Vermiform appendix (tissue), 1 donor: Measurements from ENCODE around the gene LEKR1.

- PRO-cap = no peak
These were observed 54.0 kb downstream of the MBNL1 start for GRCh38 chr3:152322594-152323176.

- PRO-cap = no peak
These were observed 69.5 kb downstream of the MBNL1 start for GRCh38 chr3:152338324-152338622.

DNA sequence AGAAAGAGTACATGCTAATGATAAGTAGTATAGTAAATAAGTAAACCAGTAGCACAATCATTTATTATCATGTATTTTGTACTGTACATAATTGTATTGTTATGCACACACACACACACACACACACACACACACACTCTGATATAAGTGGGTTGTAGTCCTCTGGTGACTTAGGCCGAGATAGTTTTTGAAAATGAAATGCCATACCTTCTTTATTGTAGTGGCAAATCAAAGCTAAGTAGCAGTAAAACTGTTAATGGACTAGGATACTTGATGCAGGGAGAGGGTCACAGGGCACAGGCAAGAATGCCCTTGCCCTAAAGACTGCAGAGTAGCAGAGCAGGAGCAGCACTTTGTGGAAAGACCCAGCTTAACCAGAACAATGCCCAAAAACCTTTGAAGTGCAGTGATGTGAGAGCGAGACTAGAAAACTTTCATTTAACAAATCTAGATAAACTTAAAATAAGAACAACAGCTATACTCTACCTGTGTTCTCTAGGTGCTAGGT lies 121.8 kb downstream of the MBNL1 start:
- PRO-cap = no peak

- PRO-cap = no peak
These were observed 137.8 kb downstream of the MBNL1 start for GRCh38 chr3:152406205-152407192.

DNA sequence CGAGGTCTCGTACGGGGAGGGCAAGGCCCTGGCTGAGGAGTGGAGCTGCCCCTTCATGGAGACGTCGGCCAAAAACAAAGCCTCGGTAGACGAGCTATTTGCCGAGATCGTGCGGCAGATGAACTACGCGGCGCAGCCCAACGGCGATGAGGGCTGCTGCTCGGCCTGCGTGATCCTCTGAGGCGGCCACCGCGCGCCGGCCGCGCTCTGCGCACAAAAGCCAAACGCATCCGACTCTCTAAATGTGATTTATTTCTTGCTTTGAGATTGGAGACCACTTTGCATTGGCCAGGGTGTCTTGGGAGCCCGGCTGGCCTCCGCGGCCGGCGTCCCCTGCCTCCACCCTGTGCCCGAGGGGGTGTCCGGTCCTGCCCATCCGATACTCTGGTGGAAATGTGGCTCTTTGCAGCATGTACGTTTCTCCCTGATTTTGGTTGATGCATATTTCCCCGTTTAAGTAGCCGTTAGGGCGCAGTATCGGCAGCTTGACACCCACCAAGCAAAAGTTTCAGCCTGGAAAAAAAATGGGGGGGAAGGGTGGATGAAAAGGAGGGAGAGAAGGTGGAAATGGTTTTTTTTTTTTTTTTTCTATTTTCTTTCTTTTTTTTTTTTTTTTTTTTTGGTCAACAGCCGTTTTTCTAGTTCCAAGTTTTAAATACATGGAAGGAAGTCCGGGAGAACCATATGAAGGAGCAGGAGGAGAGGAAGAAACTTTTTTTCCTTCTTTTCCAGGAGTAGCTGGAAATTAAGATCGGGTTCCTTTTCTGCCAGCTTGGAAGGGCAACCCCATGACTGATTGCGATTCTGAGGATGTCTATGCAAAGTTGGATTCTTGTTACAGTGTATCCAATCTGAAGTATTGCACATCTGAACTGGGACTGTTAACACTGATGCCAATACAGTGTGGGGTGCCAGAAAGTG lies 1.3 kb downstream of the RAP2B start:
- PRO-cap = bidirectional peak, plus-strand start at position 88 of the sequence, minus-strand start at position 76 of the sequence; unidirectional peak, minus-strand start at position 179 of the sequence; unidirectional peak, minus-strand start at position 386 of the sequence

DNA sequence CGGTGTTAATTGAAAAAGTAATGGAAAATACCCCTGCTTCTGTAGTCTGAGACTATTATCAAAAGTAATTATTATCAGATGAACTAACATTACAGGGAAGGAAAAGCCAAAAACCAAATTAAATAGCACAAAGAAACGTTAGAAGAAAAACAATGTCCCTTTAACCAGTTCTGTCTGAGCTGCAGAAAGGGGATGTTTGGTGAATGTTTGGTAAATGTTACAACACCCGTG lies 85.5 kb downstream of the RAP2B start:
- PRO-cap = no peak

DNA sequence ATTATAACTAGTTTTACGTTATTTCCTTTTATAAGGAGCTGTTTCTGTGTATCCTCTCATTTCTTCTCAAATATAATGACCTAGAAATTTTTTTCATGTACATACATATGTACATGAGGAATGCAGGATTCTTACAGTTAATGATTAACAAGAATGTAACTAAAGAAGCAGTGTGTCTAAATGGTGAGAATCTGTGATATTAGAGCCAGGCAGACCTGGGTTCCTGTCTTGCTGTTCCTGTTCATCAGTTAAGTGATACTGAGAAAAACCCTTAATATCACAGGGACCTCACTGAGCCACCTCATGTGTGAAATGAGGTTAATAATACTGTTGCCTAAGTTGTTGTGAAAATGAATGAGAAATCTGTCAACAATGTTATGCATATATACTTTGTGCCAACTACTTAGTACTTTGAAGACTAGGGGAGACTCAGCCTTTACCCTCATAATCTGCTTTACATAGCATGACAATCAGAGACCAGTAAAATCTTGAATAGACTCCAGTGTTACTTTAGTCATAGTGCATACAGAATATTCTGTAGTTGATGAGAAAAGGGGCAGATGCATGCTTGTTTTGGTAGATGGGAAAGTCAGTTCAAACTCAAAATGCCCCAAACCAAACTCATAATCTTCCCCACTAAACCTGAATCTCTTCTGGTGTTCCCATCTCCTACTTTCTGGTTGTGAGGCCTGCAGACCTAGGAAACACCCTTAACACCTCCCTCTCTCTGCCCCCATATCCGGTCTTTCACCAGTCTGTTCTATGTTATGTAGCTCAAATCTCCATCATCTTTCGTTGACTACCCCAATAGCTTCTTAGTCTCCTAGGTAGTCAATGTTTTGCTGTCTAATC lies 4.7 kb downstream of the ARHGEF26 start:
- PRO-cap = no peak

GRCh38 chr3:154169018-154169803 lies 48.0 kb downstream of the ARHGEF26 start:
- PRO-cap = no peak

DNA sequence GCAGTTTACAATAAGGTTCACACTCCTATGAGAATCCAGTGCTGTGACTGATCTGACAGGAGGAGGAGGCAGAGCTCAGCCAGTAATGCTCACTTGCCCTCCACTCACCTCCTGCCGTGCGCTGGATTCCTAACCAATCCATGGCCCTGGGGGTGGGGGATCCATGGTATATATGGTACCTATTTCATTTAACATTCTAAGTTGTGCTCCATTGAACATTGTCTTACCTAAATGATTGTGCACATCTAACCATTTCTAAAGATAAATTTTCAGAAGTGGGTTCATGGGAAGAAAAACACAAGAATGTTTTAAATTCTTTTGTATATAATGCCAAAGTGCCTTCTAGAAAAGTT lies 91.5 kb downstream of the ARHGEF26 start:
- PRO-cap = no peak

- PRO-cap = no peak
These were observed 1.3 kb upstream of the MME start for GRCh38 chr3:155078578-155079407.

DNA sequence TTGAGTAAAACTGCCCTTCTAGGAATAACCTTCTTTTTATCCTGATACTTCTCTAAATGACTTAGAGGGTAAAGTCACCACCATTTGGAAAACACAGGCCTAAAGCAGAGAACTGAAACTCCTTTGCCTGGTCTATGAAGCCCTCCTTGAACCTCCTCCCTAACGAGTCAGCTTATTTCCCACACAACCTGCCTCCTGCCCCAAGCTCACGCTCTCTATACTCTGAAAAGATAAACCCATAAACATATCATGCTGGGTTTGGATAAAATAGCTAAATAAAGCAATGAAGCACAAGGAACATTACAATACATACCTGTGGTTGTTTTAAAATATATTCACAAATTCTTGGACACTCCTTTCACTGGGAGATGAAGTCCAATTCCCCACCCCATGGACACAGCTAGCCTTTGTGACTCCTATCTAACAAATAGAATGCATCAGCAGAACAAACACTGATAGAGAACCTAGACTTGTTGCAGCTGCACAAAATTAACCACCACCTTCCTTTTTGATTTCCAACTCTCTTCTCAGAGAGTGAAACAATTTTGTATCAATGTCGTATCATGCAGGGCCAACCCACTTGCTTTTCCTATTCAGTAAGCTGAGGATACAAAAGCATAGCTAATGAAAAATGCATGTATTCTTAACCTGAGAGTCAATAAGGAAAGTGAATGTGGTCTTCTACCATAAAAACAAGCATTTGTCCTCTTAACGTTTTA lies 98.1 kb downstream of the PLCH1 start:
- PRO-cap = no peak

- PRO-cap = no peak
These were observed 40.9 kb downstream of the PLCH1 start for GRCh38 chr3:155703868-155704511.

DNA sequence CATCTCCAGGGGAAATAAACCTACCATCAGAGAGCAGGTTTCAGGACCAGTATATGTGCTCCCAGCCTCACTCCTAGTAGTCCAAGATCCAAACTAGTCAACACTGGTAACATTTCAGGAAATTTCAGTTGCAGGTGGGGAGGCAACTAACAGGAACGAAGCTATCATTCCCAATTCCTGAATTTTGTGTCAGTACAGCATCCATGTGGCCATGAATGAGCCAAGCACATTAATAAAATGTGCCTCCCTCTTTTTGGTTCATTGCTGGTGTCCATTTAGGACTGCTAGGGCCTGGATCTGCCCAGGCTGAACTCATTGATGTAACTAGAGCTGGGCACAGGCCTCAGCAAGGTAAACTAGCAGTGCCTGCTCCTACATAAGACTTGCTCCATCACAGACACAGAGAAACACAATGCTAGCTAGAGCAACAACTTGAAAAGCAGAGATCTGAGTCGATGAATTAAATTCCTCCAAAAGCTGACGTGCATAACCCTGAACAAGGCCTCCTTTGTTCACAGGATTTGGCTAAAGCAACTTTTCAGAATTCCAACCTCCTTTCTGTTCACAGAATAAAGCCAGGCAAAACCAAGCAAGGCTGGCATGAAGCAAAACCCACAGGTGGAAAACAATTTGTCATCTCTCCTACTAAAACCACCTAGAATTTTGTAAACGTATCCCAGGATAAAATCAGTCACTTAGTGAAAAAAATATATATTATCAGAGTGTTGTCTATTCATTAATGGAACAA lies 40.2 kb downstream of the PLCH1 start:
- PRO-cap = no peak

DNA sequence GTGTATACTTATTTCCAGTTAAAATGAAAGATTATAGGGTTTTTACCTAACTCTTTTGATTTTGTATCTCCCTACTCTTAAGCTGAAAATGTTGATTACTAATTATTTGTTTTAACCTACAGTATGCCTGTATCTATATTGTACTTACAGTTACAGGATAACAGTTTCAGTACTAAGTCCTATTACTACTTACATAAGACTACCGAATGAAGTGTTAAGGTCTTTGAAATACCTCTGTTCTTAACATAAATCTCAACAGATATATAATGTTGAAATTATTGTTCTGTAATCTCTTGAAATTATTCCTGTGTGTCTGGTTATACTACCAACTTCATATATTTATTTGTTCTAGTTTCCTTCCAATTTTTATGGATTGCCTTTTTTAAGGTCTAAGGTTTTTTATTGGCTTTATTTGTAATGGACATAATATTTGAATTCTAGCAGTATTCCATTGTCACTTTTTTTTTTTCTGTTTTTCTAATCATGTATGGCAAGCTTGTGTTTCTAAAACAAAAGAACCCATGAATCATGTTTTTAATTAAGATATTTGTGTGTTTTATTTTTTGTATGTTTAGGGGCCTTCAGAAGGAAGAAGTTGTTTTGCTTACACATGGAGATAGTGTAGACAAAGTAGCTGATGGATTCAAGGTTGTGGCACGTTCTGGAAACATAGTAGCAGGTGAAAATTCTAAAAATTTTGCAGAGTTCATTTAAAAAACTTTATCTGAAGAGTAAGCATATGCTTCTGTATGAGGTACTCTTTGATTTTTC lies 35.3 kb downstream of the GMPS start:
- PRO-cap = no peak

- PRO-cap = no peak
These were observed 170.6 kb downstream of the KCNAB1 start for GRCh38 chr3:156290726-156291588.

GRCh38 chr3:156535628-156536298 lies 19.2 kb downstream of the SSR3 start:
- PRO-cap = no peak

GRCh38 chr3:156633219-156633832 lies 41.1 kb upstream of the TIPARP start:
- PRO-cap = no peak

GRCh38 chr3:156676795-156677522 lies 2.6 kb downstream of the TIPARP start:
- PRO-cap = bidirectional peak, plus-strand start at chr3:156677399, minus-strand start at chr3:156677118

- PRO-cap = no peak
These were observed 74.8 kb upstream of the LEKR1 start for GRCh38 chr3:156751230-156751879.

- PRO-cap = bidirectional peak, plus-strand start at chr3:156826368, minus-strand start at chr3:156826219
These were observed at the start of gene LEKR1 for GRCh38 chr3:156825855-156826387. Gene LEKR1, plus strand, starts transcription at chr3:156826353.